ENCODE measurements around a stretch of chr1.

GRCh38 chr1:100628777-100629166 is 90.8 kb upstream of the VCAM1 start:
- PRO-cap, result no peak

DNA sequence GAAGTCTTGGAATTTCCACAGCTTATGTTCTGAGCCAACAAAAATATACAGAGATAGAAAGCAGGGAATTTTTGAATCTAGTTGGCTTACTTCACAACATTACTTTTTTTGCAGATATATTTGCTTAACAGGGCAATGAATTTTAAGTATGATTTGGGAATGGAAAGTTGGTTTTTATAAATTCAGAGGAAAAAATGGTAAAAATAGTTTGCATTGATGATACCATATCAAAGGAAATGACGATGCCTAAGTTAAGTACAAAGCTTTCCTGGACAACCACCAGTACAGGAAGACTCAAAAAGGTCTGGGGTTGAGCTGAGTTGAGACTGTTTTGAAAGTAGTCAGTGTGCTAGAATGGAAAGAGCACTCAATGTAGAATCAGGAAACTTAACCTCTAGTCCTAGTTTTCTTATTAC is 11.0 kb upstream of the VCAM1 start:
- PRO-cap, result no peak

GRCh38 chr1:100896310-100897085 is 608 bp downstream of the SLC30A7 start:
- PRO-cap, result no peak

- PRO-cap, result no peak
Measured at GRCh38 chr1:100924641-100925820, 29.1 kb downstream of the SLC30A7 start.

- PRO-cap, result no peak
Measured at GRCh38 chr1:100949164-100950072, 53.5 kb downstream of the SLC30A7 start.

- PRO-cap, result no peak
Measured at GRCh38 chr1:100950620-100951197, 54.8 kb downstream of the SLC30A7 start.

DNA sequence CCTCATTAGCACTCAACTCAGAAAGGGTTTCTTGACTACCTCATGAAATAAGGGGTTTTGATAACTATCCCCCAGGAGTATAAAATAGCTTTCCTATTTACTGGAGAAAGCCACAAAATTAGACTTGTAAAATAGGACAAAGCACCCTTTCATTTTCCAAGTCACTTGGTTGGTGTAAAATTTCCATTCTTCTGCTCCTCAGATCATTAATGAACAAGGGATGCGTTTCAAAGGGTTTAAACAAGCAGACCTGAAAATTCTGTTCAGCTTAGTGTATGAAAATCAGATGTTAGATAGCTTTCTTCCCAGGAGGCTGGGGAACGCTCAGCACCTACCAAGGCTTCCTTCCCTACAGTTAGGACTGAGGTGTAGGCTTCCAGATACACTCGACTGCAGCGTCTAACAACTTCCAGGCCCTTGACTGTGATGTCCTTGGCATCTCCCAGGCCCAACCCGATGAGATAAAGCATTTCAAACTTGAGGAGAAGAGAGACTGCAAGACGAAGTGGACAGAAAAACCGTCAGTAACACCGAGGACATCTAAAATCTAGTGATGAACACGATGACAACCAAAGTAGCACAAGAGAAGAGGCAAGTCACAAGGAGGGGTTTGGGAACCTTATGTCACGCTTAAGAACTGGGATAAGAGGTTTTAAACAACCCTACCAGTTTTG is 473 bp downstream of the DPH5 start:
- PRO-cap, result no peak

GRCh38 chr1:101236512-101236735 is 395 bp upstream of the S1PR1 start:
- PRO-cap, result bidirectional peak, plus-strand start at chr1:101236903, minus-strand start at chr1:101236613

DNA sequence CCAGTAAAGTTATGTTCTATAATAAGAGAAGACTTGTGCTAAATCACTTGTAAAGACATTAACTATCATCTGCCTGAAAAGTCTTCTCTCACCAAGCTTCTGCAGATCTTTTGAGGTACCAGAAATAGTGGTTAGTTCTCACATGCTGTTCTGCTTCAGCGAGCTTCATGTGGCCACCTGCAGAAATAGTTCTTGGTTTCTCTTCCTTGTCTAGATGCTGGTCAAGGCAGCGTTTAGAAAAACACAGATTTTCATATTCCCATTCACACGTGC is 11.0 kb downstream of the S1PR1 start:
- PRO-cap, result no peak

DNA sequence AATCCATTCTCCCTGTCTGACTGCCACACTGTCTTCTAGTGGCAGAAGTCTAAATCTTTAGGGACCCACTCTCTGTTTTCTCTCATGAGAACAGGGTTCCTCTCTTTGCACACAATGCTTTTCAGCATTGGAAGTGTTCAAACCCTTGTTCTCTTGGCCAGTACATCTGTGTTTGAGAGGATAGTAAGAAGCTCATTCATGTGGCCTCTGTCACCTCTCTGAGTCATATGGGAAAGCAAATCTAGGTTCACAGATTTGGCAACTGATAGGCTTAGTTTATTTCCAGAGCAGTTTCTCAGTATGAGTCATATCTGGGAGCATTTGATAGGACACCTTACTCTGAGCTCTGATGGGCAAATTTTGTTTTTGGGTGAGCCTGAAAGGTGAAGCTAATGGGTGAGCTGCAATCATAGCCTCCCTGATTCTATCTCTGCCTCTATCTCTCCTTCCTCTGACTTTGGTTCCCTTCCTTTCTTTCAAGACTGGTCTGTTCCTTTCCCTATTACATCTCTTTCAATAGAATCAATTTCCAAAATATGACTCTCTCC is 134.4 kb downstream of the S1PR1 start:
- PRO-cap, result no peak

DNA sequence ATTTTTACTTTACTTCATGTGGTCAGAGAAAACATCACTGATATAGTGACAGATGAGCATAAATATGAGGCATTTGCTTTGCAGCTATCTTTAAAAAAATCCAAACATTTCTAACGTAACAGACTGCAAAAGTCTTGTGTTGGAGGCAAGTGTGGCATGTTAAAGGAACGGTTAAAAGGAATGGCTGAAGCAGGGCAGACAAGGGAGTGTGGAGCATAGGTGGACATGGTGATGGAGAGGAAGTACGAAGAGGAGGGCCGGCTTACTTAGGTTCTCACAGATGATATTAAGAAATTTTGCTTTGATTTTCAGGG is 263.4 kb upstream of the OLFM3 start:
- PRO-cap, result no peak

GRCh38 chr1:103524904-103525576 is 459 bp upstream of the RNPC3 start:
- PRO-cap, result bidirectional peak, plus-strand start at chr1:103525701, minus-strand start at chr1:103525496

- PRO-cap, result no peak
Measured at GRCh38 chr1:103530199-103530764, 4.8 kb downstream of the RNPC3 start.

DNA sequence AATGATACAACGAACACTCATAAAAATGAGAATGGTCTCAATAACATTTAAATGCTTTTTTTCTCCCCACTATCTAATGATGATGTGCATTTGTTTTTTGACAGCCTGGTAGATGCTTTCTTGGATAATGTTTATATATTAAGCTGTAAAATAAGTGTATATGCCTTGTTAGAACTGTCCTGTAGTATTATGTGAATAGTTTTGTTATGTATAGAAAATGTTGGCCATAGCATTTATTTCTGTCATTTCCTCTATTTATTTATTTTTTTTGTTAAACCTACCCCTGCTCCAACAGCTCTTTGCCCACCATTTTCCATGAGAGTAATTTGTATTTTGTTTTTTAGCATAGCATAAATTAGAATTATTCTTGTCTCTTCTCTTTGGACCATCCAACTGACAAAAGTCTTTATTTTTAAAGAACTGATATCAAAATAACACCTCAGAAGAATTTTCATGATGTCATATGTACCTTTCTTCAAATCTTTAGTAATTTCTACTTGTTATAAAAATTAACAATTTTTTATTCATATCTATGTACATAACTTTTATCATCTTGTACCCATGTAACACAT is 663.1 kb downstream of the AMY1C start:
- PRO-cap, result no peak

GRCh38 chr1:107141803-107142659 is 1.2 kb downstream of the NTNG1 start:
- PRO-cap, result no peak

DNA sequence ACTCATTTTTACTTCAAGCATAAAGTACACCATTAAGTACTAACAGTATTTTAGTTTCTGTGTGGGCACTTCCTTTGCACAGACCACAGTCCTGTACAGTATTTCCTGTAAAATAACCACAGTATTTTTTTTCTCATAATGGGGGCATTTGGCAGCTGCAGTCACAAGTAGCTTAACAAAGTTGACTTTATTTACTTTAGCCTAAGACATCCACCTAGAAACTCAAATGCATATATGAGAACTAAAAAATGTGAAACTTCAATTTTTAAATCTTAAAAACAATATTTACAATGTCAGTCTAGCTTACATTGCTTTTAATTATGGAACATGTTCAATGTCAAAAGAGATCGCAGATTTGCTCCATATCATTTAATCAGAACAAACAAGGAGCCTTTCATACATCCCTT is 135.5 kb downstream of the VAV3 start:
- PRO-cap, result no peak

DNA sequence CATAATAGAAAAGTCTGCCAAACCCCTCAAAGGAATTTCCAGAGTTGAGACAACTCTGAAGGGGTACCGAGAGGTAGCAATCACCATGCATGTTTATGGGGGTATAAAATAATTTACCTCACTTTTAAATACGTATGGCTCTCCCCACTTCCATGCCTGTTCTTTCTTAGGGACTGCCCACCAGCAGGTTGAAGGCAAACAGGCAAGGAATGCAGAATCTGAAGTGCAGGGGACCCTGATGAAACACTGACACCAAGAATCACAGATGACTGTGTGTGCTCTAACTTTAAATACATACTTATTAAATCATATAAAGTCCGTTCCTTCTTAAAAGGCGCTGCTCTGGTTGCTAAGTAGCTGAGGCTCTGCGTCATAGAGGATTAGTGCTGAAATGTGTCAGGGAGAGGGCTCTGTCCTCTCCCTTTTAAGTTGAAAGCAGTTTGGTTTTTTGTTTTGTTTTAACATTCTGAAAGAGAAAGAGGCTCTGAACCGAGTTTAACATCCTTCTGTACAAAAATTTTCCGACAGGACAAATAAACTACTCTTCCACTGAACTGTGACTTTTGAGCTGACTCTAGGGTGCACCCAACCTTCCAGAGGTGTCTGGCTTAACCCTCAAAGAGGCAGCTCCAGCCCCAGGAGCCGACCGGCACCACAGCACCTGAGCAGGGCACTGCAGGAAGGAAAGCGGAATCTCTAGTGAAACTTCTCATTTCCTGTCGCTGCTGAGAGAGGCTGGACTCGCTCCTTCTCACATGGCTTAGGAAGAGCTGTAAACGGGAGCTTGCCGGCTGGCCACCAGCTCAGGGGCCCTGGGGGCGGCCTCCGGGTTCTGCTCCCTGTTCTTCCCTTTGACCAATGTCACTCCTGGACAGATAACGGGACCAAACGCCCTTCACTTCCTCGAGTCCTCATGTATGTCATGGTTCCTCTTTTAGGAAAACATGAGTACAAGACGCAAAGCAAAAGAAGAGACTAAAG is 1.4 kb downstream of the VAV3 start:
- PRO-cap, result unidirectional peak, plus-strand start at position 383 of the sequence

DNA sequence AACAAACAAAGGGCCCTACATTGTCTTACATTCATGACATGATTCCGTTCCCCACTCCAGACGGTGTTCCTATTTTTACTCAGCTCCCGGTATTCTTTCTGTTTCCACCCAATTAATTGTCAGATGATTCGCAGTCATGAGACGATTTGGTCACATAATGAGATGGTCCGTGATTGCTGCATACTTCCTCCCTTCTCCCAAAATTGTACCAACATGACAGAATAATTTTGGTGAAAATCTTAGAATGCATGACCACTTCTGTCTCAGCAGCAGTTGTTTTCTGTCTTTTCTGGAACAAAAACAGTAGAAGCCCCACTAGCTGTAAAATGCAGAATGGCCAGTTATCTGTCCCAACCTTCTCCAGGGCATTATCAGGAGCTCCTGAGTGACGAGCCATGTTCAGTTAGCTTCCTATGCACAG is 73.9 kb upstream of the VAV3 start:
- PRO-cap, result no peak

DNA sequence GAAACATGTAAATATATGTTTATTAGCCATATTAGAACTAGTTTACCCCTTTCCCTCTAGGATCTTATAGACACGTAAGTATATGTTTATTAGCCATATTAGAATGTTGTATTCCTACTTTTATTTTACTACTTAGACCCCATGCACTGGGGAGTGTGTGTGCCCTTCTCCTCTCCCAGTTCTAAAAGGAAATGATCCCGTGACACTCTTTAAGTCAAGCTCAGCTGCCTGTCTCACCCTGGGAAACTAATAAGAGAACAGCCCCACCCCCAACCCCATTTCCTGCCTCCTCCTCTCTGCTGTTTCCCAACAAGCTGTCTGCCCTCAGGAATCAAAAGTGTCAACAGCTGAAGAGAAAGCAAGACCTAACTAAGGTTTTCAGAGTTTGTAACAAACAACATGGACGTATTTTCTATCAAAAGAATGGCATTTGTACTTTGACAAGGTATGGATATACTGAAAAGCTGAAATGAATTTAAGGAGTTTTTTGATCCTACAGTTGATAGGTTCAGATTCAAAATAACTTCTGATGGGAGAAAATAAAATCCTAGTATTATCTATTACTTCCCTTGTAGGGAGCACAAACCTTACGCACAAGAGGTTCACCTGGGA is 92.6 kb upstream of the VAV3 start:
- PRO-cap, result unidirectional peak, minus-strand start at position 183 of the sequence

- PRO-cap, result no peak
Measured at GRCh38 chr1:108165442-108166369, 34.4 kb downstream of the SLC25A24 start.